ENCODE data around the gene EARS2.

DNA sequence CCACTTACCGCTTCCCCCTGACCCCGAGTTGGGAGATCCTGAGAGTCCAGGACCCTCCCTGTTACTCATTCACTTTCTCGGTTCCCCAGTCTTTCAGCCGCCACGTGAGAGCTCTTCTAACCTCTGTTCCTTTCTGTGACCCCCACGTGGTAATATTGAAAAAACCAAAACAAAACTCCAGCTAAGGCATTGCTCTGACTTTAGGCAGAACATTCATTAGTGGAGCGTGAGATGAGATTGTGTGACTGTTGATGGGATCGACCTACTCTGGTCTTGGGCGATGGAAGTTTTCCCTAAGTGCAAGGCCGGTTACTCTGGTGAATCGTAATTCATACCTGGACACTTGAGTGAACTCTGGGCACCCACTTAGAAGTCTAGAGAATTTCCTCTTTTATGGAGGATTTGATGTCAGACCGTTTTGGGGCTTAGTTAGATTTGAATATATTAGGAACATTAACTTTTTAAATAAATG is 63.4 kb upstream of the CDR2 start:
- PRO-cap = no peak

DNA sequence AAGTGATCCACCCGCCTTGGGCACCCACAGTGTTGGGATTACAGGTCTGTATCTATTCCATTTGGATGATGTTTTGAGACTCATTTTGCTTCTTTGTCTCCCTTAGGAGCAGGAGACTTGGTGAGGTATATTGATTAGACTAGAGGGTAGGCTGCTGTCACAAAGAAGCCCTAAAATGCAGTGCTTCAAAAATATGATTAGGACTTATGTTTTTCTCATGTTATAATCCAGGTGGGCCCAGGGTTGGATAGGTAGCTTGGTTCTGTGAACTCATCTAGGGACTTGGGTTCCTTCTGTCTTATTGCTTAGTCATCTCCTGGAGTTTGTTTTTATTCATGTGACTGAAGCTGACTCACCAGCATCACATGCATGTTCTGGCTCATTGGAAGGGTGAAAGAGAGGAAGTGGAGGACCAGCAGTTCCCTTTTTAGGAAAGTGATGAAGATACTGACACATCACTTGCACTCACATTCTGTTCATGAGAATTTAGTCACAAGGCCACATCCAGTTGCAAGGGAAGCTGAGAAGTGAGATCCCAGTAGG is 95.8 kb downstream of the NPIPB5 start:
- PRO-cap = no peak

GRCh38 chr16:22782230-22782962 is 31.6 kb upstream of the HS3ST2 start:
- PRO-cap = no peak

GRCh38 chr16:22814578-22815356 is 805 bp downstream of the HS3ST2 start:
- PRO-cap = unidirectional peak, minus-strand start at chr16:22814779

DNA sequence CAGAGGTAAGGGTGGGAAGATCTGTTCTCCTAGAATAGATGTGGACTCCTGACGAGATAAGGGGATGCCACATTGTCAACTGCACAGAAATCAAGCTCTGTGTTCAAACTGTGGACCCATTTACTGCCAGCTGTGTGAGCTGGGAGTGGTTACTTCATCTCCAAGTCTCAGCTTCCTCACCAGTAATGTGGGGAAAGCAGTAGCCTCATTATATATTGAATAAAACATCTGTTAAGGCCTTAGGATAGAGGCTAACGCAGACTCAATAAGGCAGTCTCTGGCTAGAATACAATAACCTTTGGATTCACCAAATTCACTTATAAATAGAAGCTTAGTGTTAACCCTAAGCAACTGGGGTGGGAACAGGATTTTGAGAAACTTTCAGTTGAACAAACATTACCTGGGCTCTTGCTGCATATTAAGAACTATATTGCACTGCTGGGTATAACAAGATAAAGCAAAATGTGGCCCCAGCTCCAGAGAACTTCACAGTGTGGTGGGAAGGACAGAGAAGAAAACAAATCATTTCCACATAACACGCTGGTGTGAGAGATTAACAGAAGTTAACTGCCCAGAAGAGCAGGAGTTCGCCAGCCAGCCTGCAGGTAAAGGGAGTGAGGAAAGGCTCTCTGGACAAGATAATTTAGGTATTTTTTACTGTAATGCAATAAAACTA is 57.2 kb downstream of the USP31 start:
- PRO-cap = no peak

DNA sequence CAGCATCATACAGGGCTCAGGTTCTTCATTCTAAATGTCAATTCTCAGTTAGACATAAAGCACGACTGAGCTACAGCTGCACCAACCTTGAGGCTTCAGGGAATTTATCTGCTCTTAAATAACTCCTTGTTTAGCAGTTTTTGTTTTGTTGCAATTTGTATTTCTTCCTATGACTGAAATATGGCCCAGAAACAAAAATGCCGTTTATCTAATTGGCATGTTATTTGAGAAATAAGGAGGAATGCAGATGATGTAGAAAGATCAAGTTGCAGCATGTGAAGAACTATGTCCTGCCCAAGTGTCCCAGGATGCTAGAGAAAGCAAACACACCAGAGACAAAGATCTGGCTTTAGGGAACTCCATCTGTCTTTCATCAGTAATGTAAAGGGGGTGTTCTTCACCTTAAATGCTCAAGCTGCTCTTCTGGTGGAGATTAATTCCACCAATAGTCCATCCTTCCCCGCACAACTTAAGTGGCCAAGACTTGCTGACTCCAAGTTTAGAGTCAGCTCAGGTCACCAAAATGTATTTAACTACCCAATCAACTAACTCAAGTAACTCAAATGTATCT is 29.7 kb downstream of the USP31 start:
- PRO-cap = no peak

DNA sequence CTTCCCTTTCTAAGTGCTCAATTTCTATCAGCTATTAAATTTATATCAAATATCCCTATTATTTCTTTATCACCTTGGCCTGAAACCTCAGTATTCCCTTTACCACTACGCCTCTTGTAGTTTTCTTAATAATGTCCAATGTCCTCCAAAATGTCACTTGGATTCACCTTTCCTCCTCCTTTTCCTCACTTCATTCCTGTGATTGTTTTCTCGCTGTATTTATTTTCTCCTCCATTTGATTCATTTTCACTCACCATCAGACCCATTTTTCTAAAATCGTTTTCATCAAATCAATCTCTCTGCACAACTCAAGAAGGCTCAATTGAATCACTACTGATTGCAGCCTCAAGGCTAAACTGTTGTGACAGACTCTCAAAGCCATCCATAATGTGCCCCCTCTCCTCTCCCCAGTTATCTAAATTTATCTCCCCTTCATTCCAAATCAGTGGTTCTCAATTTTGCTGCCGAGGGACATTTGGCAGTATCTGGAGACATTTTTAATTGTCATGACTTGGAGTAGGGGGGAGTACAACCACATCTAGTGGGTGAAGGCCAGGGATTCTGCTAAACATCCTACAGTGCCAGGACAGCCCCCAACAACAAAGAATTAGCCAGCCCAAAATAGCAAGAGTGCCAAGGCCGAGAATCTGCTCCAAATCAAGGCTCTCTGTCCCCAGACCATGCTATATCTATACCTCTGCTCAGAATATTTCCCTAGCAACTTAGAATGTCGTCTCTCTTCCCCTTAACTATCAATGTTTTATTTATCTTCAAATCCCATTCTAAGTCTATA is 9.2 kb downstream of the USP31 start:
- PRO-cap = no peak

DNA sequence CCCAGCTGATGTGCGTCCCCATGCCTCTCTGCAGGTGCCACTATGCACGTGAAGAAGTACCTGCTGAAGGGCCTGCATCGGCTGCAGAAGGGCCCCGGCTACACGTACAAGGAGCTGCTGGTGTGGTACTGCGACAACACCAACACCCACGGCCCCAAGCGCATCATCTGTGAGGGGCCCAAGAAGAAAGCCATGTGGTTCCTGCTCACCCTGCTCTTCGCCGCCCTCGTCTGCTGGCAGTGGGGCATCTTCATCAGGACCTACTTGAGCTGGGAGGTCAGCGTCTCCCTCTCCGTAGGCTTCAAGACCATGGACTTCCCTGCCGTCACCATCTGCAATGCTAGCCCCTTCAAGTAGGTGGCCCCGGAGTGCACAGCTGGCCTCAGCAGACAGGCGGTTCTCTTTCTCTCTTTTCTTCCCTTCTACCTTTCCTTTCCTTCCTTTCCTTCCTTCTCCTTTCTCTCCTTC is 46.5 kb downstream of the SCNN1B start:
- PRO-cap = no peak

- PRO-cap = no peak
Observed at GRCh38 chr16:23384791-23385350, 68.1 kb downstream of the COG7 start.

DNA sequence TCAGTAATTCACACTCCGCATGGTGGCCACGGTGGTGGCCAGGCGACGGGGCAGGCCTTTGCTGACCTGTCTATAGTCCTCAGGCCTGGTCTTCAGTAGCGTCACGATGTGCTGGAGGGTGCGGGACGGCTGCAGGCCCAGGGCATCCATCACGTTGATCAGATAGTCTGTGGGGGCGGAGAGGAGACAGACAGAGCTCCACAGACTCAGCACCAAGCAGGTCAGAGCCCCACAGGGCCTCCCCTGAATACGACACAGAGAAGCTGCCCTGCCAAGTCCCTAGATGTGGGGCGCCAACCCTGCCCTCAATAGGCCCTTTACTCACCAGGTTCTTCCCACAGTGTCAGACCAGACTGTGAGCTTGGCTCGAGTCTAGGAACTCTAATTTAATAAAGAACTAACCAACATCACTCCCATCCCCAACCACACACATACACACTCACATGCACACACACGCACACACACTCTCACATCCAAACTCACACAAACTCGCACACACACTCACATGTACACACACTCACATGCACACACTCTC is 64.0 kb downstream of the COG7 start:
- PRO-cap = no peak

- PRO-cap = no peak
Observed at GRCh38 chr16:23465922-23466204, 12.9 kb upstream of the COG7 start.

- PRO-cap = bidirectional peak, plus-strand start at chr16:23557197, minus-strand start at chr16:23557112; bidirectional peak, plus-strand start at chr16:23557658, minus-strand start at chr16:23557326
Observed at GRCh38 chr16:23556882-23557911, at the start of gene EARS2. Gene EARS2, minus strand, starts transcription at chr16:23557350.

GRCh38 chr16:23557912-23558373 is 416 bp downstream of the UBFD1 start:
- PRO-cap = no peak

DNA sequence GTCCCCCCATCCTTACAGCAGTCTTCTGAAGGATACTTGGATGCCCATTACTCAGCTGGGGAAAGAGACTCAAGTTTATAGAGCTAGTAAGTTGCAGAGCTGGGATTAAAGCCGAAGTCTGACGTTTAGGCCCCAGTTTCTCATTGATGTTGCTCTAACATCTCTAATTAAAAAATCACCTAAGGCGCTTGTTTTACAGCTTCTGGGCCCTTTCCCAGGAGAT is 758 bp downstream of the UBFD1 start:
- PRO-cap = no peak

GRCh38 chr16:23634929-23635530 is 6.1 kb downstream of the PALB2 start:
- PRO-cap = no peak

GRCh38 chr16:23669200-23669830 is 9.4 kb upstream of the PLK1 start:
- PRO-cap = no peak

DNA sequence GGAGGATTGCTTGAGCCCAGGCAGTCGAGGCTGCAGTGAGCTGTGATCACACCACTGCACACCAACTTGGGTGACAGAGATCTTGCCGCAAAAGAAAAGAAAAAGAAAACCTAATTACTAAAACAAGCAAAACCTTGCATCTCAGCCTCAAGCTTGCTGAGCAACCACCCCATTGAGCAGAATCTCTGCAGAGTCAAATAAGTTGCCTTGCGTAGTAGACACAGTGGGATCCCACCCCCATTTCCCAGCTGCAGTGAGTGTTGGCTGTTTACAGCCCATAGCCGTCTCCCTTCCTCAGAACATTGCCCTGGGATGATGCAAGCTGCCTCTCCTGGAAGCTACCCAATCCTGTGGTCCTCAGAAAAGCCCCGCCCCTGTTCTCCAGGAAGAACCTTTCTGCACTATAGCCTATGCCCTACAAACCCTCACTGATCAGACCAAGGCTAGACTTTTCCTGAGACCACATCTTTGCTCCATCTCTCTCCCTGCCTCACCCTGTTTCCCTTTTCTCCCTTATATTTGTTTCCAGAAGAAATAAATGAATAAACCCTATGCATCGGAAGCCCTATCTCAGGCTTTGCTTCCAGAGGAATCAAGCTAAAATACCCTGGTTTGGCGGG is 16.7 kb upstream of the ERN2 start:
- PRO-cap = no peak

DNA sequence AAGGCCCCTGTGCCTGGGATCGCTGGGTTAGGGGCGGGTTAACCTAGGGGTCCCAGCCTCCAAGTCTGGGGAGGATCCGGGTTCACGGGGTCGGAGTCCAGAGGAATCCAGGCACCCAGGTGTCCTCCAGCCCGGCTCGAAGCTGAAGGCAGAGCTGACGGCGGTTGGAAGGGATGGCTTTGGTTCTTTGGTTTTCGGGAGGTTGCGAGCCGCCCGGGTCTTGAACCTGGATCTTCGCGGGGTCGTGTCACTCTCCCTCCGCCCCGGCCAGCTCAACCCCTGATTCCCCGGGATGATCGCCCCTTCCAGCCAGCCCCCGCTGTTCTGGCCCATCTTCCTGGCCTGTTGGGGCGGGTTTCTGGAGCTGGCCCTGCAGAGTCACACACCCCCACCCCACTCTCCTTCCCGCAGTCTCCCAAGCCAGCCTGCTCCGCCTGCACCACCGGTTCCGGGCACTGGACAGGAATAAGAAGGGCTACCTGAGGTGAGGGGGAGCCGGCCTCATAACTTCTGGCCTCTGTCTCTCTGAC is 489 bp downstream of the CHP2 start:
- PRO-cap = no peak

DNA sequence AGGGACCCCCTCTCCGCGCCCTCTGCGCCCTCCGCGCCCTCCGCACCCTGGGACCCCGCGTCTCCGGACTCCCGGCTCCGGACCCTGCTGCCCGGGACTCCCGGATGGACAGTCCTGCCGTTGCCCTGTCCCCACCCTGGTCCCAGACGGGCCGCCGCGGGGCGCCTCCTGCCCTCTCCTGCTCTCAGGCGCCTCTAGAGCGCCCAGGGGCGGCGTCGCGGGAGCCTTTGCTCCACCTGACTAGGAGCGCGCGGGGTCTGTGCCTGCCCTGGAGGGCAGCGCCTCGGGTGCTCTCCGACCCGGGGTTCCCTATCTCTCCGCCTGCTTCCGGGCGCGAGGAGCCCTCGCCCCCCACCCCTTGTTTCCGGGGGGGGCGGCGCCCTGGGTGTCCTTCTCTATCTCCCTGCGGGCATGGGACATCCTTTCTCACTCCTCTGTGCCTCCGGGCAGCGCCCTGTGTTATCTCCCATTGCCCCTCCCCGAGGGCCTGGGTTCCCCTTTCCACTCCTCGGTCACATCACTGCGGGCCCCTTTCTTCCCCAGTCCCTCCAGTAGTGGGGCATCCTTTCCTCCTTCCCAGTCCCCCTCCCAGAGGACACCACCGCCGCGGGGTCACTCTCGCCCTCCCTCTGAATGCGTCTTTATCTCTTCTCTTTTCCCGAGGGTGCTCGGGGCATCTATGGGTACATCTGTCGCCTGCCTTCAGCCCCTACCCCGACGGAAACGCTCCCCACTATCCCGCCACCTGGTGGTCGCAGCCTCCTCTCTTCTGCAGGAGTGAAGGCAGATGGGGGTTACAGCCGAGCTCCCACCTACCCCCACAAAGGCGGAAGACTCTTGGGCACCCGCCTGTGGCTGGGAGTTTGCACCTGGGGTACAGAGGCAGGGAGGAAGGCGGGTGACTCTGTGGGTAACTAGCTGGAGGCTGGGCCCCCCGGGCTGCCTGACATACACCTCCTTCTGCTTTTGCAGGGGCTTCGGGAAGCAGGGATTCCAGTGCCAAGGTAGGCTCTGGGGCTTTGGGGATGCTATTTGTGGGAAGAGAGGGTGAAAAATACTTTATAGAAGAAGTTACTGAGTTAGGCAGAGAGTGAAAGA is 969 bp downstream of the PRKCB start:
- PRO-cap = bidirectional peak, plus-strand start at position 429 of the sequence, minus-strand start at position 311 of the sequence; bidirectional peak, plus-strand start at position 872 of the sequence, minus-strand start at position 716 of the sequence

DNA sequence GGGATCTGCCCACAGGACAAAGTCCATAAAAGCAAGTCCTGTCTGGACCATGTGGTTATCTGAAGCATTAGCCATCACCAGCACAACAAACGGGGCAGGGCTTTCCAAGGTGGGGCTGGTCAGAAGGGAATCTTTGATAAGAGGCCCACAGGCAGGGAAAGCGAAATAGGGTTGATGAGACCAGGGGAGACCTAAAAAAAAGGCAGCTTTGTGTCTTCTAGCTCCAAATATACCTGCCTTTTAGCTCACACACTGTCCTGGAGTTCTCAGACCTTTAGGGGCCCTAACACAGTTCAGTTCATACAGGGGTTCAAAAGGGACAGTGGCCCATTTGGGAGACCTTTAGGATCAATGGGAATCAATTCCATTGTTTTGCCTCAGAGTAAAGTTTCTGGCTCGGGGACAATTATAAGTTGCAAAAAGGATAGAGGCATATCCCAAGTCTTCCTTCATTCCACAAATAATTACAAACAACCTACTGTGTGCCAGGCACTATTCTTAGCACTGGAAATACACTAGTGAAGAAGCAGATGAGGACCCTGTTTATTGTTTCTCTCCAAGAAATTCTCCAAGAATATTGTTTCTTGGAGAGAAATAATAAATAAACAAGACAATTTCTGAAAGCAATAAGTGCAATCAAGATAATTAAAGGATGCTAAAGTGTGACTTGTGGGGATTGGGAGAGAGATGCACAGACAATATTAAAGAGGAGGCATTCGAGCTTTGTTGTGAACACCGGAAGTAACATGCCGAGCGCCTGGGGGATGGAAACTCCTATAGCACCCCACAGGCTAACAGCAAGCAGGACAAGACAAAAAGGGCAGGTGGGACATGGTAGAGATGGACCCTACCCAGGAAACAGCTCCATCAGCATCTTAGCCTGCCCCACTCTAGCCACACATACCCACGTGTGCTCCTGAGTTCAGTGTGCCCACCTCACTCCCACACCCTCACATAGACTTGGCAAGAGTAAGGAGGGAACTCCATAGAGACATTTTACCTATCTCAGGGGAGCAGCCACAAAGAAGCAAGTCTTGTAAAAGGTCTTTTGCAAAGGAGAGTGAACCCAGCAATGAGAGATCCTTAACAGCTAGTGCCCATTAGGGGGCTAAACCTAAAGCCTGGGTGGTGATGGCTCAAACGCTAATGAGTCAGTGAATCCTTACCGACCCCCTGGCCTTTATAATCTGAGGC is 38.2 kb upstream of the CACNG3 start:
- PRO-cap = no peak

Data from paraaortic lymph node (tissue), 1 donor.